Right cardiac atrium (tissue), 1 donor: ENCODE results near the gene OR7A5.

DNA sequence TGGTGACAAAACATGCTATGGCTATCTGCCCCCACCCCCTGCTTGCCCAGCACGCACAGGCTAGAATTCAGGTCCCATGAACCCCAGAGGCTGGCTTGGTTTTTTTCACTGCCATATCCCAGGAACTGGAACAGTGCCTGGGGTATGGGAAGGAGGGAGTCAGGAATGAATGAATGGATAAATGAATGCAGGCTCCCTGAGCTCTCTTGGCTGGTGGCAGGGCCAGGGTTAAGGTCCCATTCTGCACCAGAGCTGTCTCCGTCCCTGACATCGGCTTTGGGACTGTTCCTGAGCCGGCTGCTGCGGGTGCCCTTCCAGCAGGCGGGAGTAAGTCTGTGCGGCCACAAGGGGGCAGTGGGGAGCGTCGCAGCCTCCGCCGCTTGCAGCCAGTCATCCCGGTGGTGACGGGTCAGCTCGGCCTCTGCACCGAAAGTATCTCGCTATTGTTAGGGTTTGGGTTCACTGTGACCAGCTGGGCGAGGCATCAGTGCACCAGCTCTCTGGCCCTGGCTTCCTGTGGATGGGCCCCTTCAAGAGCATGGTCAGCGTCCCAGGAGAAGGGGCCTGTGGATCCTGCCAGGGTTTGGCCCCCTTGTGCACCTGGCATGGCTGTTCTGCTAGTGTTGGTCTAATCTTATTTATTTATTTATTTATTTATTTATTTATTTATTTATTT, 15.2 kb downstream of the NDUFB7 start:
- PRO-cap: no peak

DNA sequence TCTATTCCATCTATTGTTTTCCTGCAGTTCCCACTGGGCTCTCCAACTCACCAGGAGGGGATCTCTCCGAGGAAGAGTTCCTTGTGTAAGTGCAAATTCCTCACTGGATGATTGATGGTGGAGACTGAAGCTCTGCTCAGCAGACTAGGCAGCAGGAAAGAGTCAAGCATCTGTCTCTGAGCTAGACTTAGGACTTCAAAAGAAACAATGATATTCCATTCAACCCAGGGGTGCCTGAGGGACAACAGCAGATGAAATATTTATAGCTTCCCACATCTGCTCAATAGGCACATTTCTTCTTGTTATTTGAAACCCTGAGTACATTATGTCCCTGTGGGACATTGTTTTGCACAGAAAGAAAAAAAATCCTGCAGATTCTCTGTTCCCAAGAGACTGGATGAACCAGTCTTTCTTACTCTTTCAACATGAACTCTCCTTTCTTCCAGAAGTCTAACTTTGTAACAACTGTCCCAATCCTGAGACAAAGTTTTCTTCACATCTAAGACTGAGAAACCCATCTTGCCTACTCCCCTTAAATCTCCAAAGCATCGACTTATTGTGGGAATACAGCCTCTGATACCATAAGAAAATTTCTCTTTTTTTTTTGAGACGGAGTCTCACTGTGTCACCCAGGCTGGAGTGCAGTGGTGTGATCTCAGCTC, at the start of gene OR7A5:
Gene OR7A5 (minus strand): TSS at position 163 of the 662 bp plus-strand sequence.
- PRO-cap: no peak

GRCh38 chr19:15107533-15108508, 620 bp downstream of the SYDE1 start:
- PRO-cap: bidirectional peak, plus-strand start at chr19:15107855, minus-strand start at chr19:15107748

- PRO-cap: no peak
Measured at GRCh38 chr19:15170125-15170863, 30.5 kb downstream of the NOTCH3 start.

DNA sequence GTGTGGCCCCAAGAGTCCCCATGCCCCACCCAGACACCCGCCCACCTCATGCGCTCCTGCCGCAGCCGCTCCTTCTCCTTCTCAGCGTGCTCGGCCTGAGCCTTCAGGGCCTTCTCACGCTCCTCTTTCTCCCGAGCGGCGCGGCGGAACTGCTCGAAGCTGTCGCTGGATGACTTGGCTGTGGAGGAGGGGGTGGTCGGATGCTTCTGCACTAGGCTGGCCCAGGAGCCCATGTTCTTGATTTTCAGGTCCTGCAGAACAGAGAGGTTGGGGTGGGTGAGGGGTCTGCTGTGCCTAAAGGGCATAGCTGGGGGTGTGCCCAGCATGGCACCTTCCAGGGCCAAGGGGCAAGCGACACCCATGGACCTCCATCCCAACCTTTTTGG, 6.8 kb upstream of the EPHX3 start:
- PRO-cap: no peak

GRCh38 chr19:15247501-15248555, 15.6 kb upstream of the EPHX3 start:
- PRO-cap: no peak

- PRO-cap: no peak
Measured at GRCh38 chr19:15267377-15268111, 35.3 kb upstream of the EPHX3 start.

- PRO-cap: no peak
Measured at GRCh38 chr19:15279860-15280526, 47.7 kb upstream of the EPHX3 start.

- PRO-cap: no peak
Measured at GRCh38 chr19:15283531-15284090, 48.7 kb downstream of the BRD4 start.

GRCh38 chr19:15290766-15291272, 41.5 kb downstream of the BRD4 start:
- PRO-cap: no peak

- PRO-cap: no peak
Measured at GRCh38 chr19:15293032-15293618, 39.2 kb downstream of the BRD4 start.

GRCh38 chr19:15330795-15331805, 1.2 kb downstream of the BRD4 start:
- PRO-cap: no peak

GRCh38 chr19:15381569-15382278, 2.1 kb upstream of the AKAP8 start:
- PRO-cap: no peak

- PRO-cap: no peak
Measured at GRCh38 chr19:15417490-15417969, 1.3 kb downstream of the AKAP8L start.

DNA sequence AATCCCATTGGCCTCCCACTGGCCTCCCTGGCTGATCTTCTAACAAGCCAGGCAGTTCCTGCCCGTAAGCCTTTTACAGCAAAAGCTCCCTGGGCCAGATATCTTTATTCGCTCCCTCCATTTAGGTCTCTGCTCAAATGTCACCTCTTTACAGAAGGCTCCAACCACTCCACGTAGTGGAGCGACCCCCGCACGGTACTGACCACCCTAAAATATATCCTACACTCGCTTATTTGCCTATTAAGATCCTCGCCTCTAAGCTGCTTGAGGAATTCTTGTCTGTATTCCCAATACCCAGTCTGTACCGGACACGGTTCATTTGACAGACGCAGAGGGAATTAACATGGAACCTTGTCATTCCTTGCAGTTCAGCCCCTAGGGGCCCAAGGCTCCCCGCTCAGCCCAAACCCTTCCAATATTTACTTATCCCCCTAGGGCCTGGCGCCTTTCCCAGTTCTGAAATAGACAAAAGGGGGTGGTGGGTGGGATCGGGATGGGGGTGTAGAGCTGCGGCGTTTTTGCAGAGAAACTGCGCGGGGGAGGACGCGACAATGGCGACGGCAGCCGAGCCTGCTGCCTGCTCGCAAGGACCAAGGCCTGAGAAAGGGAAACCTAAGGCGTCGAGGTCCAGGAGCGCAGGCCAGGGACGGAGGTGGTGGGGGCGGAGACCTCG, 682 bp downstream of the AKAP8L start:
- PRO-cap: no peak

DNA sequence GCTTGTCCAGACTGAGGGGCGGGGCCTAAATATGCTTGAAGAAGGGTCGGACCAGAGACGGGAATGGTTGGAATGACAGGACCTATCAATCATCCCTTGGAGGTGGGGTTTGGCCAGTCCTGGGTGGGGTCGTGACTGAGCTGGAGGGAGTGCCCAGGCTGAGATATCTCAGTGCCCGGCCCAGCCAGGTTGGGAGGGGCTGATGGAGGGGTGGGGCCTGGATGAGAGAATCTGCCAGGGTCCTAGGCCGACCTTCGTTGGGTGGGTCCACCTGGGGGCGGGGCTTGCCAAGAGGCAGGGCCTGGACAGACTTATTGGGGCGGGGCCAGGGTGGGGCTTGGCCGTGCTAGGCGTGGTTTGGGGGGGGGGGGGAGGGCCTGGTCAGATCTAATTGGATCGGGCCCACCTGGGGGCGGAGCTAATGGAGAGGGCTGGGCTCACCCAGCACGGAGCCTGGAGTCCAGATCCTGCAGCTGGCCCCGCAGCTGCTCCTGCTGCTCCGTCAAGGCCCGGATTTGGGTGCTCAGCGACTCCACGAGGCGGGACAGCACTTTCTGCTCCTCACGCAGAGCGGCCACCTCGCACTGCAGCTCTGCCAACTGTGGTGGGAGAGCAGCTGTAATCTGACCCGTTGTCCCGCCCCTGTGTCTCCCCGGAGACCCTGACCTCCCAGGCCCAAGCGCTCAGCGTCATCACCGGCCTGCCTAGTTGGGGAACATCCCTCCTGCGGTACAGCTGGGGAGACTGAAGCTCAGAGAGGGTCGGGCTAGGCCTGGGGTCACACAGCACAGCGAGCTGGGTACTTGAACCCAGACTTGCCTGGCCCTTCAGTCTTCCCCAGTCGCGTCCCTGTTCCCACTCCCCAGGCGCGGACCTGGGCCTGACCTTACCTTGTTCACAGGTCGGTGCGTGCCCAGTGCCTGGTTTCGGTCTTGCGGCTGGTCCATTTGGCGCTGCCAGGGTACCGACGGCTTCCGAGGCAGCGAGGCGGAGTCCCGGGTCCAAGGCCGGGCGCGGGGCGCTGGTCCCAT, 2.8 kb upstream of the WIZ start:
- PRO-cap: unidirectional peak, plus-strand start at position 458 of the sequence; bidirectional peak, plus-strand start at position 707 of the sequence, minus-strand start at position 586 of the sequence

GRCh38 chr19:15555703-15556177, 47.4 kb downstream of the CYP4F22 start:
- PRO-cap: no peak

- PRO-cap: no peak
Measured at GRCh38 chr19:15629204-15629622, 11.5 kb upstream of the CYP4F3 start.

GRCh38 chr19:15829348-15829917, 14.0 kb upstream of the OR10H1 start:
- PRO-cap: no peak

- PRO-cap: no peak
Measured at GRCh38 chr19:16102997-16103400, 8.7 kb upstream of the RAB8A start.